Osteocyte (in vitro differentiated cells): Measurements from ENCODE around the gene CDCA8.

DNA sequence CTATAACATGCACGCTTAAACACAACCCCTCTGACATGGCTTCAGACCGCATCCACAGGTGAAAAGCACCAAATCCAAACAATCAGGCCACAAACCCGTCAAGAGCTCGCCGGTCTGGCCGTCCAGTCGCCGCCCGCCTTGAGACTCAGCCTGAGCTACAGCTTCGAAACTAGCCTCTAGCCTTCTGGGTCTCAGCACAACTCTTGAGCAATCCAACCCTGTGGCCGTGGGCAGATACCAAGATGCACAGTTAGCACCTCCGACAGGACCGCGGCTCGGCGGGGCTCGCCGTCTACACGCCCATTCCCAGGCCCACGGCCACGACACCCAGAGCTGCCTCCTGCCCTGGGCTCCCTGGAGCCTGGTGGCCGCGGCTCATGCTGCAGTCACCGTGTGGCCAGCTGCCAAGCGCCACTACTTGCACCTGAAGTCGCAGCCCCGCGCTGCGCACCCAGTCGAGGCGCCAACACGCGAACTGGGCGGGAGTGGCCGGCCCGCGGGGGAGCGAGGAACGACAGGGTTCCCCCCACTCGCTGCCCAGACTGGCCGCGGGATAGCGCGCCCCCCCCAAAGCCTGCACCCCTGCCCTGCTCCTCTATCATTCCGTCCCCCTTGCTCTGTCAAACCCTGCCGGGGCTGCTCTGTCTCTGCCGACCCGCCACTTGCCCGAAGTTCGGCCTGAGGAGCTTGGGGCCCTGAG, 802 bp upstream of the CDCA8 start:
- PRO-cap = unidirectional peak, plus-strand start at position 454 of the sequence

DNA sequence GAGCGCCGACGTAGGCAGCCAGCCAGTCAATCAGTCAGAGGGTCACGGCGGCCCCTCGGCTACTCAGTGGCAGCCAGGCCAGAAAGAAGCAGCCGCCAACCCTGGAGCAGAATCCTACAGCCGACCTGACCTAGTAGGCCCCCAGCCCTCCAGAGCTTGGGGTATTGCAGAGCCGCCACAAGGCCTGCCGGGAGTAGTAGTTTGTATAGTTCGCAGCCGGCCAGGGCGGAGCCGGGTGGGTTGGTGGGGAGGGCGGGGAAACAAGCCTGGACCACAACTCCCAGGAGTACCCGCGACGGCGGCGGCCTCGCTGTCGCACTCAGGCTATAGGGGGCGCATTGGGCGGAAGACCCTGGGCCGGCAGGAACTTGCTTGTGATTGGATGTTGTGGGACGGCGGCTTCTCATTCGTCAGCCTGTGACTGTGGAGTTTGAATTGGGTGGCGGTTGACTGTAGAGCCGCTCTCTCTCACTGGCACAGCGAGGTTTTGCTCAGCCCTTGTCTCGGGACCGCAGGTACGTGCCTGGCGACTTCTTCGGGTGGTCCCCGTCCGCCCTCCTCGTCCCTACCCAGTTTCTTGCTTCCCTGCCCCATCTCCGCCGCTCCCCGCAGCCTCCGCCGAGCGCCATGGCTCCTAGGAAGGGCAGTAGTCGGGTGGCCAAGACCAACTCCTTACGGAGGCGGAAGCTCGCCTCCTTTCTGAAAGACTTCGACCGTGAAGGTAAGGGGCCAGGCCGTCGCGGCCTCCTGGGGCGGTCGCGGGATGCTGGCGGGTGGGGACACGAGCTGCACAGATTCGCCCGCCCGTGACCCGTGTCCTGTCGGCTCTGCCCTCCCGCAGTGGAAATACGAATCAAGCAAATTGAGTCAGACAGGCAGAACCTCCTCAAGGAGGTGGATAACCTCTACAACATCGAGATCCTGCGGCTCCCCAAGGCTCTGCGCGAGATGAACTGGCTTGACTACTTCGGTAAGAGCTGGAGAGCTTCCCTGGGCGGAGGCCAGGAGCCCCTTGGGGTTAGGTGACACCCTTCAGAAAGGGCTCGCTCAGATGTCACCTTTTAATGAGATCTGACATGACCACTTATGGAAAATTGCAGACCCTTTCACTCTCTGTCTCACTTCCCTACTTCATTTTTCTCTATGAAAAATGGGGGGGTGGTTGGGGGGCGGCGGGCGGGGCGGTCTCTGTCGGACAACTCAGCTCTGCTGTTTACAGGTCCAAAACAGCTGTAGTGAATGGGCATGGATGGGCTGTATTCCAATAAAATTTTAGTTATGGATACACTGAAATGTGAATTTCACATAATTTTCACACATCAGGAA, at the start of gene CDCA8:
TSS of gene CDCA8 (plus strand) at position 453 of the 1,326 bp plus-strand sequence.
- PRO-cap = bidirectional peak, plus-strand start at position 424 of the sequence, minus-strand start at position 207 of the sequence

DNA sequence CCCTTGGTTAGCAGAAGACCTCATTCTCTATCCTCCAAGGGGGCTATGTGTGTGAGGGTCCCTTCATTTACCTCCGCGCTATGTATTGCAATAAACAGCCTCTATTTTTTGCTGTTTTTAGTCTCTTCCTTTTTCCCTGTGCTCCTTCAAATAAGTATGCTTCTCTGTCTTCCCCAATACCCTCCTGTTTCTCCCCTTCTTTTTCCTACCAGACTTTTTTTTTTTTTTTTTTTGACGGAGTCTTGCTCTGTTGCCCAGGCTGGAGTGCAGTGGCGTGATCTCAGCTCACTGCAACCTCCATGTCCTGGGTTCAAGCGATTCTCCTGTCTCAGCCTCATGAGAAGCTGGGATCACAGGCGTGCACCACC, 4.1 kb downstream of the SF3A3 start:
- PRO-cap = no peak

DNA sequence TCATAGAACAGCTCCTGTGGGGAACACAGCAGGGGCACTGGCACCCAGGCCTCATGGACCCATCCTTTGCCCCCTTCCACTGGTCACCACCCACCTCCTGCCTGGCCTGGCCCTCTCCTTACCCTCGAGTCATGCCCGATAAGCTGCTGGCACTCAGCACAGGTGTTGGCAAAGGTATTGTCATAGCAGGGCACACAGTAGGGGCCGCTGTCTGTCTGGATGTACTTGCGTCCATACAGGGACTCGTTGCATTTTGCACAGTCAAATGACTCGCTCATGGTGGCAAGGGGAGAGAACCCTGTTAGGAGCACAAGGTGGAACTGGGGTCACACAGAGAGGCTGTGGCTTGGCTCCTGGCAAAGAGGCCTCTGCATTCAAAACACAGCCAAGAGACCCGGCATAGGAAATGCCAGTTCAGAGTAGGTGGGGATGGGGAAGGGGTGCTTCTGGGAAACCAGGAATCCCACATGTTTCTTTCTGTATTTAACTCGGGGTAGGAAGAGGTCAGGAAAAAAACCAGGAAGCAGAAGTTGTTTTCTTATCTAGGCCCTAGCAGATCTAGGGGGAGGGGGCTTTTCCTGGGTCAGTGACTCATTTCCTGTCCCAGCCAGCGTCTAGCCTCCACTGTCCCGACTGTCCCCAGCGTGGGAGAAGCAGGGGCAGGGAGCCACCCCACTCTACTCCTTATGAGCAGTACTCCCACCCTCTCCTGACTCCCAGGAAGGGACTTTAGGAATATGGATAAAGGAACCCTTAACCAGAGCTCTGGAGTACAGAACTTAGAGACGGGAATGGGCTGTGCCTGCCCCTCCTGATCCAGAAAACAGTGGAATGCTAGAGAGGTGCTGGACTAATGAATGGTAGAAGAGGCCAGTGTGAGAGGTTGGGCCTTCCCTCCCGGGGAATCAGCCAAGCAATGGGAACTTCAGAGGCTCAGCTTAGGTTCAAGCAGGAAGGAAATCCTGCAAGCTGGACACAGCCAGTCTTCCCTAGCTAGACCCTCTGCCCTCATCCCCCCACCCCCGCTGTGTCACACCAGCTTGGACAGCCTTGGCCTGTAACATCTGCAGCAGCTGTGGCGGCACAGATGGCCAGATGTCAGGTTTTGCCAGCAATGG, 5.8 kb downstream of the FHL3 start:
- PRO-cap = no peak

DNA sequence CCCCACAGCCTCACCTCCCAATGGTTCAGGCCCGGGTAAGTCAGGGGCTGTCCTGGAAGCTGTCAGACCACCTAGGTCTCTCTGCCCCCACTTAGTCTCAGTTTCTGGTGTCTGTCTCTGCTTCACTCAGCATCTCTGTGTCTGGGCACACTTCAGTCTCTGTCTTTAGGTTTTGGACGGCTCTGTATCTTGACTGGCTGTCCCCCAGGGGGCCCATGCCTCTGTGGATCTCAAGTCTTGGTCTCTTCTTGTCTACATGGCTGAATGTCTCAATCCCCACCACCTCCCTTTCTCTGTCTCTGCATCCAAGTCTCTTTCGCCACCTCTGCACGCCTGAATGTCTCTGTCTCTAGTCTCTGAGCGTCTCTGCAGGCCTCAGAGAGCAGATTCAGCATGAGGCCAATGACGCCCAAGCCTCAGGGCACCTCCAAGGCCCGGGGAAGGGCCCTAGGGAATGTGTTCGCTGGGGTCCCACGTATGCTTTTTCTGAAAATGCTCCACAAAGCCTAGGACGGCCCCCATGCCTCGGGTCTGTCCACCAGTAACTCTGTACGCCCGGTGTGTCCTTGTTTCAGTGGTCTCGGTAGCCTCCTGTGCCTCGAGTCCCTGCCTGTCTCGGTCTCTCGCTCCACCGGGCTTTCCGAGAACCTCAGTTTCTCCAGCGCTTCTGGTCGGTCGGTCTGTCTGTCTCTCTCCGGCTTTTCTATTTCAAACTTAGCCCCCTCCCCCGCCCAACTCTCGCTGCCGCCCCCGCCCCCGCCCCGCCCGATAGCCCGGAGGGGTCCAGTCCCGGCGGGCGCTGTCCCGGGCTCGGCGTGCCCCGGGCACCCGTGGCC, 702 bp downstream of the FHL3 start:
- PRO-cap = bidirectional peak, plus-strand start at position 786 of the sequence, minus-strand start at position 682 of the sequence

GRCh38 chr1:38029966-38030537, 16.5 kb downstream of the POU3F1 start:
- PRO-cap = bidirectional peak, plus-strand start at chr1:38030210, minus-strand start at chr1:38030137

- PRO-cap = no peak
These were observed 223.8 kb upstream of the POU3F1 start for GRCh38 chr1:38270316-38270930.

DNA sequence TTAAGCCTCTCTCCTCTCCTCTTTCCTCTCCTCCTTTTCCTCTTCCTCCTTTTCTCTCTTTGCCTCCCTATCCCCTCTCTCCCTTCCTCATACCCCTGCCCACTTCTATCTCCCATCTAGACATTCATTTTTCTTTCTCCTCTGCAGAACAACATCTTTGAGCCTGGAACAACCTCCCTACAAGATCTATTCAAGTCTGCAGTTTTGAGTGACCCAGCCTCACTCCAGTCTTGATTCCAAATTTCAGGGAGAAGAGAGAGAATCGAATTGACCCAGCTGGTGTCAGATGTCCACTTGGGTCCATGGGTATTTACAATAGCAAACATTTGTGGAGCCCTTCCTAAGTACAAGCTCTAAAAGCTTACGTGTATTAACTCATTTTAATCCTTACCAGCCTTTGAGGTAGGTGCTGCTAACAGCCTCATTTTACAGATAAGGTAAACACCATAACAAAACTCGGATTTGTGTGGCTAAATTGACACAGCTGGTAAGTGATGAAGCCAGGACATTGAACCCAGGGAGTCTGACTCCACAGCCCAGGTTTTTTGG, 138.5 kb downstream of the RRAGC start:
- PRO-cap = no peak

DNA sequence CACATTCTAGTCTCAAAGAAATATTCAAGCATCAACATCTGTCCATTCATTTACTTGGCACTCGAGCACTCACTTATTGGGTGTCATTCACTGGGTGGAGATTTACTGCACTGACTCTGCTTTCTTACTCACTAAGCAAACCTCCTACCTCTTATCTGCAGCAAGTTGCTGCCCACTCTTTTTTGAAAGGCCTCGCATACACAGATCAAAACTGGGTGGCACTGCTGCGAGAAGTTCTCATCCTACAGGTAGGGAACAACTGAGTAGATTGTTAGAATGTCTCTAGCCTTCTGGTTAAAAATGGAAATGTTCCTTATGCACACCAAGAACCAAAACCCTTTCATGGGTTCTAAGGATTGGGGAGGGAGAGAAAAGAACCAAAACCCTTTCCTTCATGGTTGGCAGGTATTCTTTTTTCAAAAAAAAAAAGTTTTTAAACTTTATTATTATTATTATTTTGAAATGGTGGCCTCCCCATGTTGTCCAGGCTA, 17.9 kb downstream of the RHBDL2 start:
- PRO-cap = no peak

GRCh38 chr1:38993729-38994043, 2.6 kb downstream of the AKIRIN1 start:
- PRO-cap = no peak

GRCh38 chr1:39080743-39081881, 55.0 kb downstream of the NDUFS5 start:
- PRO-cap = no peak

- PRO-cap = no peak
These were observed 88.0 kb downstream of the NDUFS5 start for GRCh38 chr1:39114177-39114550.

DNA sequence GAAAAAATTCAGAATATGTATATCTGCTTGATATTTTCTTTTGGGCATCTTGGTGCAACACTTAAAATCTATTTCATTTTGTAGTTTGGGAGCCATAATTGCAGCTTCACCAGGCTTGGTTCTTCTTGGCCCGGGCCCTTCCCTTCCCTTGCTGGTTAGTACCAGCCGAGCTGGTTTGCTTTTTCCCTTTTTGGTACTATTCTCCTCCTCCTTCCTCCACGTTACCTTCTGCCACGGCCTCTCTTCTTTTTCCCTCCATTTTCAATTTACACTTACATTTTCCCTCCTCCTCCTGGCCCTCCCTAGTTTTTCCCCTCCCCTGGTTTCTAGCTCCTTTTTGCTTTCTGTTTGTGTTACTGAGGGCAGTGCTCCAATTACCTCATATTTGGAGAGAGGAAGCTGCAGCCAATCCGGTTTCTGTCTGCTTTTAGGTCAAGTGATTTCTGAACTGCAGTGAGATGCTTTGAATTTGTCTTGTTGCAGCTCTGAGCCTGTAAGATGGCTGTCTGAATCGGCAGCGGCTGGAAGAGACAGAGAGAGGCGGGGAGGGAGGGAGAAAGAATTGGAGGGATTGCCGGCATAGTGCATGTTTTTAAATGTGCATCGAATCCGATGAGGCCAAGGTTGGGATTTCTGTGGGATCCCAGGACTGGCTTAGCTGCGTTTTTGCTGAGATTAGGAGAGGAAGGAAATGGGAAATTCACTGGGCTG, 63.7 kb downstream of the MACF1 start:
- PRO-cap = no peak

- PRO-cap = no peak
These were observed 80.5 kb downstream of the MACF1 start for GRCh38 chr1:39284873-39285612.

DNA sequence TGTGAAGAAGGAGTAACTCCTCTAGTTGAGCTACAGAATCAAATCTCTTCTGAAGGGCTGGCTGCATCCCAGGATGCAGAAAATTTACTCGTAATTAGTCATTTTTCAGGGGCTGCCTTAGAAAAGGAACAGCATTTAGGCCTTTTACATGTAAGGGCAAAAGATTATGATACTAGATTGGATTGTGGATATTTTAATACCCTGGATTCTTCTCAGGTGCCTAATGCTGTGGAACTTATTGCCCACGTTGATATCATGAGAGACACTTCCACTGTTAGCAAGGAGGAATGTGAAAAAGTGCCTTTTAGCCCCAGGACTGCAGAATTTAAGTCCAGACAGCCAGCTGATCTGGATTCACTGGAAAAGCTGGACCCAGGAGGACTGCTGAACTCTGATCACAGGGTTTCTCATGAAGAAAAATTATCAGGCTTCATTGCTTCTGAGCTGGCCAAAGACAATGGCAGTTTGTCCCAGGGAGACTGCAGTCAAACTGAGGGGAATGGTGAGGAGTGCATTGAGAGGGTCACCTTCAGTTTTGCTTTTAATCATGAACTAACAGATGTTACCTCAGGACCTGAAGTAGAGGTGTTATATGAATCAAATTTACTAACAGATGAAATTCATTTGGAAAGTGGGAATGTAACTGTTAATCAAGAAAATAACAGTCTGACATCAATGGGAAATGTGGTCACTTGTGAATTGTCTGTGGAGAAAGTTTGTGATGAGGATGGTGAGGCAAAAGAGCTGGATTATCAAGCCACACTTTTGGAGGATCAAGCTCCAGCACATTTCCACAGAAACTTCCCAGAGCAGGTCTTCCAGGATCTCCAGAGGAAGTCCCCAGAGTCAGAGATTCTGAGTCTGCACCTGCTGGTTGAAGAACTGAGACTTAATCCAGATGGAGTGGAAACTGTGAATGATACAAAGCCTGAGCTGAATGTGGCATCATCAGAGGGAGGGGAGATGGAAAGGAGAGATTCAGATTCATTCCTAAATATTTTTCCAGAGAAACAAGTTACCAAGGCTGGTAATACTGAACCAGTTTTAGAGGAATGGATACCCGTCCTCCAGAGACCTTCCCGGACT, 79.4 kb upstream of the BMP8A start:
- PRO-cap = no peak

DNA sequence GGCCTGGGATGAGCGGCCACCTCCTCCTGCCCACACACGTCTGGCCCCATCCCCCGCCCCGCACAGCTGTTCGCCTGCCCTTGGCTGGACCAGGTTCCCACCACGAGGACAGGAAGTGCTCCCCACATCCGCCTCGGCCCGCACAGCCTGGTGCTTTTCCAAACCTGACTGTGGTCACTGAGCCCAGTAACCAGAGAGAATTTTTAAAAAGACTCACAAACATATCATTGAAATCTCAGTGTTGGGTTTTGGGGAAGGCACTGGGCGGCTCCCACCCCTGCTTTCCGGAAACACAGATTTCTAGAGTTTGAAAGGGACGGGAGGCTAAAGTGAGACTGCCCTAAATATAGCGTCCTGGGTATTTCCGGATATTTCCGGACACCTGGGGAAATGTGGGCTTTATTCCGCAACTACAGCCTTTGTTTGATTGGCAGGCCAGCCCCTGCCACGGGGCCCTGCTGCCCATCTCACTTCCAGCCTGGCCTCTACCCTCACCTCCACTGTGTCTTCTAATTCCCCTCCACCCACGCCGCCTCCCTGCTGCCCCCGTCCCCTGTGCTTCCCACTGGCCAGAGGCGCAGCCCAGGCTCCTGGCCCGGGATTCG, 18.2 kb downstream of the BMP8A start:
- PRO-cap = no peak

DNA sequence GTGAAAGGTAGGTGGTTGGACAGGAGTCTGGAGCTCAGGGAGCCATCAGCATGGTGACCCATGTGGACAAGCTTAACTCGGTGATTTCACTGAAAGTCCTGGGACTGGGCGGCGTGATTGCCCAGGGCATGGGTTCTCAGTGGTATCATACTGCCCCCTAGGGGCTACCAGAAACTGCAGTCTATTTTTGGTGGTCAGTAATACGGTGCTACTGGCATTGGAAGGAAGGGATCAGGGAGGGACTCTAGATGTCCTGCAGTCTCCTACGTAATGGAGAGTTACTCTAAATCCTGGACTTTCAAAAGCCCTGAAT, 37.4 kb downstream of the PABPC4 start:
- PRO-cap = no peak

DNA sequence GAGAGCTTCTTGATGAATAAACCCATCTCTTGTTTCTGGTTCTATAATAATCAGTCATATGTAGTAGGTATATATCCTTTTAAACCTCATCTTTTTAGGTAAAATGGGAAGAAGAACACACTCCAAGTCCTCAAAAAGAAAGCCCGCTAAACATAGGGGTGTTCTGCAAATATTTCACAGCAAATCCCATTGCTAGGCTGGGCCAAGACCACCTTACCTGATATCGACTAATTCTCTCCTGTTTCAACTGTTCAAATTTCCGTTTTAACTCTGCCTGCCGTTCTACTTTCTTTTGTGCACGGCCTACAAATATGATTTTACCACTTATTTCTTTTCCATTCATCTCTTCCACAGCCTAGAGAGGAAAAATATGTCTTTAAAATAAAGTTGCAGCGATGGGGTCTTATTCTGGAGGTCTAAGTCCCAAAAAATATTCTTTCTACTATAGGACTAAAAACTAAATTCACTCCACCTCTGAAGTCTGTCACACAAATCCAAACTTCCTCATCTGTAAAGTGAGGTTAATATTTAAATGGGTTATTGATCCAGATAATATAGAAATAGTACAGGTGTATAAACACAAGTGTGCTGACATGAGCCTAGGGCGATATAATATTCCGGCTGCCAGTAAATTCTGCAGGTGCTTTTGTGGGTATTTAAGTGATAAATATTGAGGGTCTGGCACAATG, 7.9 kb downstream of the PABPC4 start:
- PRO-cap = no peak

GRCh38 chr1:39625977-39626416, 13.4 kb downstream of the HEYL start:
- PRO-cap = no peak

DNA sequence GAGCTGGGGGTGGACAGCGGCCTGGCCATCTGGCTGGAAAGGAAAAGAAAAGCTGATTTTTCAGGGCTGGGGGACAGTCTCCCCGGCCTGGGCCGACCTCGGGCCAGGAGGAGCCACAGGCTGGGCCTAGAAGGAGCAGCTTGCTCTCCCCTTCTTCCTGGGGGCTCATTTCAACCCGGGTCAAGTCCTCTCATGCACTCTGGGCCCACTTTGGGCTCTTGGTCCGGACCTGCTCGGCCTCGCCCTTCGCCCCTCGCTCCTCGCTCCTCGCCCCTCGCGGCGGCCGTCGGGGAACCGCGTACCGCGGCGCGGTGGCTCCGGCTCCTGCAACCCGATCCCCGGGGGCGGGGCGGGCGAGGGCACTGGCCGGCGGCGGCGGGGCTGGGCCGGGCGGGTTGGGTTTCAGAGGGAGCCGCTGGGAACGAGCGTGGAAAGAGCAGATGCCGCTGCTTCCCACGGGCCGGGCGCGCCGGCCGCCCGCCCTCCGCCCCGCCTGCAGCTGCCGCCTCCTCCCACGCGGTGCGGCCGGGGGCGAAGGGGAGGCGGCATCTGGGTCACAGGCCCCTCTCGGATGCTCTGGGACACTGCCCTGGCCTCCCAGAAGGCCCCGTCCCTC, 6.7 kb downstream of the HEYL start:
- PRO-cap = bidirectional peak, plus-strand start at position 405 of the sequence, minus-strand start at position 288 of the sequence